Metastatic Breast Carcinoma in the Brain (tissue), 10 donors: ENCODE results near the genes PPIH, SVBP and CFAP144.

DNA sequence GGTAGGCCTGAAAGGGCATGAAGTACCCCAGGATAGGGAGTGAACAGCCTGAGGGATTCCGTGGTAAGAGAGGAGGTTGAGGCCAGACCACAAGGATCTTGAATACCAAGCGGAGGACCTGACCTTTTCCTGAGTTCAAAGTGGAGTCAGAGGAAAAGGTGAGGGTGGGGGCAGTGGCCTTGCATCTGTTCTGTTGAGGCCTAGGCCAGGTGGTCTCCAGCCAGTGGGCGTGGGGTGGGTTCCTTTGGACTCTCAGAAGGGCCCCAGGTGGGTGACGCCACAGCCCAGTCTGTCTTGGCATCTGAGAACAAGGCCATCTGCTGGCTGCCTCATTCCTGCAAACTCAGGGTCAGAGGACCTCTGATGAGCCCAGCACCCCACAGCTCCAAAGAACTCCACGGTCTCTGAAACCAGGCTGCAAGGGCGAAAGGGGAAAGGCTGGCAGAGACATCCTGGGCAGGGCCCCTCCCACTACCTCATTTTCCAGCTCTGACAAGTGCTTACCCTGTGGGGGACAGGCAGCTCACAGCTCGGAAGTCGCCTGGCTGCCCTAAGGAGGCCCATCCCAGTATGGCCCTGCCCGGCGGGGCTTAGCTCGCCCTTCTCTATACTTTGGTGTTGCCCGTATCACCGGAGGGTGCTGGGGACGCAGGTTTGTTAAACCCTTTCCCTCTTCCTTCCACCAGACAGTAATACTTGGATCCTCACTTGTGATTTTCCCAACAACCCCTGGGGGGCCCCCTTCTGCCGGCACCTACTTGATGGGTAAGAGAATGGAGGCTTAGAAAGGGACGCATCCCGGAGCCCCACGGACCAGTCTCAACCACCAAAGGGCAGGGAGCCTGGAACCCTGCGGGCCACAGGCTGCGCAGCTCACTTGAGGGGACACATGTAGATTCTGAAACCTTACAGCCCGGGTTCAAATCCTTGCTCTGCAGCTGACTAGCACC lies 10.8 kb upstream of the EDN2 start:
- PRO-cap, 10 experiments, result peak in 3 of 10 experiments; most common plus-strand start position 768 of the sequence (in 3)

- PRO-cap, 10 experiments, result no peak in any of the 10 experiments
These were observed 95.7 kb upstream of the EDN2 start for GRCh38 chr1:41579980-41580819.

- PRO-cap, 10 experiments, result no peak in any of the 10 experiments
These were observed 138.8 kb upstream of the EDN2 start for GRCh38 chr1:41623255-41623631.

DNA sequence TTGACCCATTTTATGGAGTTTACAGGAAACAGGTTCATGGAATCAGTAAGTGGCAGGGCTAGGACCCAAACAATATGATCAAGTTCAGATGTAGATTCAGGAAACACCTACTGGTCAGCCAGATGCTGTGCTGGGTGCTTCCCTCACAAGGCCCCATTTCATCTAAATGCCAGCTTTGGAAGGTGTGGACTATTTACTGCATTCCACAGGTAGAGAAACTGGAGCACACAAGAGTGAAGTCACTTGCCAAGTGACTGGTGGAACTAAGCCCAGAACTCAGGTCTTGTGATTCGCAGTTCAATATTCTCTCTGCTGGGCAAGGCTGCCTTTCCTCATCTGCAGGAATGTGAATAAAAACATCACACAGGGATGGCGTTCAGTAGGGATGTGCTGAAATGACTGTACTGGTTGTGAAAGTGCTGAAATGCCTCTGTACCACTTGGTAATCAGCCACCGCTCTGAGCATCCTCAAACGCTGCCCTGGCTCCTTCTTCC lies 145.7 kb downstream of the HIVEP3 start:
- PRO-cap, 10 experiments, result peak in 1 of 10 experiments; most common minus-strand start position 164 of the sequence (in 1)

GRCh38 chr1:41804046-41804629 lies 114.6 kb downstream of the HIVEP3 start:
- PRO-cap, 10 experiments, result no peak in any of the 10 experiments

GRCh38 chr1:42043818-42044224 lies 109.4 kb upstream of the GUCA2B start:
- PRO-cap, 10 experiments, result no peak in any of the 10 experiments

- PRO-cap, 10 experiments, result no peak in any of the 10 experiments
These were observed 36.0 kb downstream of the FOXJ3 start for GRCh38 chr1:42298681-42299801.

GRCh38 chr1:42658173-42658633 lies at the start of gene PPIH:
Gene PPIH (plus strand): TSS chr1:42658423.
- PRO-cap, 10 experiments, result peak in 10 of 10 experiments; most common plus-strand start chr1:42658424 (in 9); most common minus-strand start chr1:42658319 (in 4)

- PRO-cap, 10 experiments, result no peak in any of the 10 experiments
These were observed 10.2 kb downstream of the YBX1 start for GRCh38 chr1:42692375-42692799.

DNA sequence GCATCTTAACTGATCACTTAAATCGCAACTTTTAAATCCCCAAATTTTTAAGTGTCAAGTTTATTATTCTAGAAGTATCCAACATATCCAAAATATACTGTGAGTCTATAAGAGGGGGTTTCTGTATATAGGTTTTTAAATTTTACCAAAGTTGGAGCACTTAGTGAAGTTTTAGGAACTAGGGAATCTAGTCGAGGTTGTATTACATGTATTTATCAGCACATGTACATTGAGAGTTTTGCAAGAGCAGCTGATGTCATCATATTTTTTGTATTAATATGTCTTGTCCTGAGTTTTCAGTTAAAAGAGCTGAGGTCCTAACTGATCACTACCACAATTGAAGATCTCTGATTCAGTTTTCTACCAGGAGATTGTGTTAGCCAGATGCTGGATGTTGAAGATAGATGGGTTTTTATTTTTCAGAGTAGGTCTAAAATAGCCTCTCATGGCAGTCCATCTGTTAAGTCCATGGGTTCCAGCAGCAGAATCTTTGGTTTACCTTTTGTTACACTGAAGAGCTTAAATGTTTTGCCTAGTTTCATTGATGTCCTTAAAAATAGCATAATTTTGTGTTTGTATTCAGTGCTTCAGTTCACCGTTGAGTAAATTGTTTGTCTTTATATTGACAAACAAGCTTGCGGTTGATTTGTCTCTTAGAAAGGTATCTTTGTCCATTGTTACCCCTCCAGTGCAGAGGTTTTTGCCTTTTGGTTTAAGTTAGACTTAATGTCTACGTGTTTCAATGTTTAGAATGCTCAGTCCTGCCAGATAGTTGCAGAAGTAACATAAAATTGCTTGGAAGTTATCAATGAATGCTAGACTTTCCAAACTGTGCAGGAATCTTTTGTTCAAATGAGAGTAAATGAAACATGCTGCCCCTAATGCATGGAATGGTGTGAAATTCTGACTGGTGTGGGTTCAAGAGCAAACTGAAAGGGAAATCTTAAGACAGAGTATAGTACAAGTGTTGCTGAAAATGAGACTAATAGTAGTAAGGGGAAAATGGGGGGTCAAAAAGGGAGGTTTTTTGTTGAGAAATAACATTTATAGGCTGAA lies 16.1 kb downstream of the YBX1 start:
- PRO-cap, 10 experiments, result no peak in any of the 10 experiments

DNA sequence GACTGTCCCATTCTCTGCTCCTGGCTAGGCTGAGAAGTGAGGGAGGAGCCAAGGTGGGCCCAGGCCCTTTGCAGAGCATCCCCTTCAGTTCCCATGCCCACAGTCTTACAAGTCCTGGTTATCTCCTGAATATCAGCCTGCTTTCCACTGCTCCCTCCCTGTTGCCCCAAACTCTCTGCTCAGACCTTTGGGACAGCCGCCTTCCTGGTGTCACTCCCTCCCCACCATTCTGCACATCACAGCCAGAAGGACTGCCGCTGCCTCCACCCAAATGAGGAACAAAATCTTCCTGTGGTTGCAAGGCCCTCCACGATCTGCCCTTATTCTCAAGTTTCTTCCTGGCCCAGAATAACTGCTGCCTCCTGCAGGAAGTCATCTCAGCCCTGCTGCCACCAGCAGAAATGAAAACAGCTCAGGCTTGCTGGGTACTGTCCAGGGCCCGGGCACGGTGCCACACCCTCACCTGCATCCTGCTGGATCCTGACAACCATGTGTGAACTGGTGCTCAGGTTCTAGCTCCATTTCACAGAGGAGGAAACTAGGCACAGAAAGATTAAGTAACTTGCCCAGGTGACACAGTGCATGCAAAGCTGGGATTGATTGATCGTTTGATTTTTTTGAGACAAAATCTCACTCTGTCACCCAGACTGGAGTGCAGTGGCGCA lies 2.8 kb downstream of the CLDN19 start:
- PRO-cap, 10 experiments, result no peak in any of the 10 experiments

DNA sequence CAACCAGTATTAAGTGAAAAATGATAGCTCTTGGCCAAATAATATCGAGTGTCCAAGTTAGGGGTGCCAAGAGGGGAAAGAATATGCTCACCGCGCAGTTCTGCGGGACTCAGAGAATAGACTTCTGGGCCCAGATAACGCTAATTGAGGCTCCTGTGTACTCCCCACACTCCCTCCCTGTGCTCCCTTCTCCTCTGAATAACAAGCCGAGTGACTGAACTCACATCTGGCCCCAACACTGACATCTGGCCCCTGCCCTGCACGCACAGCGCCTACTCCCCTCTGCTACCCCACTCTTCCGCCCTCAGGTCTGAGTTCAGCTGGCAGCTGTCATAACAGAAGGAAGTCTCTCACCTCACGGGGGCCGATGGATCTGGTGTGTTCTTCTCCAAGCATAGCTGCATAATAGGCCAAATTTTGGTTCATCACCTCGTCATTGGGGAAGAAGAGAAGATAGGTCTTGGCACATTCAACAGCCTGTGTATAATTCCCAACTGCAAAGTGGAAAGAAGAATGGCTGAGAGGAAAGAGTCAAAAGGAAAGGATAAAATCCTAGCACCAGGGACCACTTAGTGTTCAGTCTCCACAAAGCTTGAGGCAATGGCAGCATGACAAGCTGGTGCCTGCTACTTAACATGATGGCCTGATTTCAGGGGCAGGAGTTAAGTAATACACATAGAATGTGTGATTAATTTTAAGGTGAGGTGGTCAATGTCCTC lies 9.2 kb downstream of the P3H1 start:
- PRO-cap, 10 experiments, result no peak in any of the 10 experiments

GRCh38 chr1:42816839-42817882 lies at the start of gene SVBP:
Gene SVBP (minus strand): TSS chr1:42817397.
- PRO-cap, 10 experiments, result peak in 10 of 10 experiments; most common plus-strand start chr1:42817122 (in 4); most common minus-strand start chr1:42817006 (in 5)

GRCh38 chr1:42942444-42942929 lies 16.2 kb downstream of the SLC2A1 start:
- PRO-cap, 10 experiments, result peak in 1 of 10 experiments; most common minus-strand start chr1:42942785 (in 1)

GRCh38 chr1:42947591-42948156 lies 11.0 kb downstream of the SLC2A1 start:
- PRO-cap, 10 experiments, result no peak in any of the 10 experiments

- PRO-cap, 10 experiments, result no peak in any of the 10 experiments
These were observed 90.8 kb upstream of the CFAP144 start for GRCh38 chr1:43056791-43057434.

- PRO-cap, 10 experiments, result no peak in any of the 10 experiments
These were observed at the start of gene CFAP144 for GRCh38 chr1:43147323-43148228. Gene CFAP144 (plus strand): TSS chr1:43147904.

DNA sequence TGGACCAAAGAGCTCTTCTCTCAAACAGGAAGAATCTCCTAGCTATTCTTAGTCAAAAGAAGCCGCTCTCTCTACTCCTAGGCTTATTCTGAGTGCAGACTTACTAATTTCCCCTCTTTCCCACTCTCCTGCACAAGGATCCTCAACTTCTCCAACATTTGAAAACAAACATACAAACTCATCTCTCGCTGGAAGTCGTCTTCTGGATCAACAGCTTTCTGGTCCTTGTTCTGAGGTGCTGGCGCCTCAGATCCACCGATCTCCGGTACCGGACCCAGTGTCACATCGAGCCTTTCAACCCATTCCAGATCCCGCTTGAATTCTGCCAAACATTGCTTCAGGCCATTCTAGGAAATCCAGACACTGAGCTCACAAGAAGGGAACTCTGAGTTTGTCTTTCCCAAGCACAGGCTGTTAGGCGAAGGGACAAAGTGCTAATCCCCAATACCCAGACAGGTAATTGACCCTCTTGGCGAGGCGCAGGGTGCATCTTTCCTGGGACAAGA lies 732 bp downstream of the EBNA1BP2 start:
- PRO-cap, 10 experiments, result no peak in any of the 10 experiments

DNA sequence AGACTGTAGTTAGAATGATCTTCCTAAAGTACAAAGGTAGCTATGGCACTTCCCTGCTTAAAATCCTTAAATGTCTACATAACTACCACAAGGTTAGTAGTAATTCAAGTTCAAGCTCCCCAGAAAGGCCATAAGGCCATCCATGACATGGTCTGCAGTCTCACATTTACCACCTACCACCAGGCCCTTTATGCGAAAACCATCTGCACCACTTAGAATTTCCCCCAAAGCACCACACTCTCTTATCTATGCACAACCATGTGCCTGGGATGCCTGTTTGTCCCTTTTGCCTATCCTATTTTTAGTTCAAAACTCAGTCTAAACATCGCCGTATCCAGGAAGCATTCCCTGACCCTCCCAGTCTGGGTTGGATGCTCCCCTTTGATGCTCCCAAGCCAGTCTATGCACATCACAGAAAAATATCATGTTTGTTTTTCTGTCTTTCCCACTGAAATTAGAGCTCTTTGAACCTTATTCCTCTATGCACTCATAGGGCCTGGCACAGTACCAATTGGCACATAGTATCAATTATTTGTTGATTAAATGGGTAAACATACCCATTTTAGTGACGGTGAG lies 6.6 kb downstream of the MPL start:
- PRO-cap, 10 experiments, result no peak in any of the 10 experiments

- PRO-cap, 10 experiments, result no peak in any of the 10 experiments
These were observed 17.9 kb downstream of the HYI start for GRCh38 chr1:43435774-43436371.